ENCODE data around the genes COL7A1 and SLC25A20.

GRCh38 chr3:47280453-47281178 is 2.0 kb downstream of the KIF9 start:
- PRO-cap, result no peak

DNA sequence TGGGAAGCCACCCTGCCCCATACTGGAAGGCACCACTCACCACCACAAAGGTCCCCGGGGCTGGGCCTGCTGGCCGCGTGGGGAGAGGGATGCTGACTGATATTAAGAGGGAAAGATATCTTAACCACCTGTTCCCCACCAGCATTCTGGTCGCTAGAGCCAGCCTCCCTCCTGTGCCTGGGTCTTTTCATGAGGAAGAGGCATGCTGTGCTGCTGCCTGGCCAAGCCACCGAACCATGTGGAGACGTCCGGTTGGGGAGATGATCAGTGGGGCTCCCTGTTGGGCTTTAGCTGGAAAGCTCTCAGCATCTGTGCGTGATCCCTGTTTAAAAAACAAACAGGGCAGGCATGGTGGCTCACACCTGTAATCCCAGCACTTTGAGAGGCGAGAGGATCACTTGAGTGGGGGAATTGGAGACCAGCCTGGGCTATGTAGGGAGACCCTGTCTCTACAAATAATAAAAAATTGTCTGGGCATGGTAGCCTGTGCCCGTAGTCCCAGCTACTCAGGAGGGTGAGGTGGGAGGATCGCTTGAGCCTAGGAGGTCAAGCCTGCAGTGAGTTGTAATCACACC is 960 bp downstream of the KLHL18 start:
- PRO-cap, result unidirectional peak, minus-strand start at position 238 of the sequence

DNA sequence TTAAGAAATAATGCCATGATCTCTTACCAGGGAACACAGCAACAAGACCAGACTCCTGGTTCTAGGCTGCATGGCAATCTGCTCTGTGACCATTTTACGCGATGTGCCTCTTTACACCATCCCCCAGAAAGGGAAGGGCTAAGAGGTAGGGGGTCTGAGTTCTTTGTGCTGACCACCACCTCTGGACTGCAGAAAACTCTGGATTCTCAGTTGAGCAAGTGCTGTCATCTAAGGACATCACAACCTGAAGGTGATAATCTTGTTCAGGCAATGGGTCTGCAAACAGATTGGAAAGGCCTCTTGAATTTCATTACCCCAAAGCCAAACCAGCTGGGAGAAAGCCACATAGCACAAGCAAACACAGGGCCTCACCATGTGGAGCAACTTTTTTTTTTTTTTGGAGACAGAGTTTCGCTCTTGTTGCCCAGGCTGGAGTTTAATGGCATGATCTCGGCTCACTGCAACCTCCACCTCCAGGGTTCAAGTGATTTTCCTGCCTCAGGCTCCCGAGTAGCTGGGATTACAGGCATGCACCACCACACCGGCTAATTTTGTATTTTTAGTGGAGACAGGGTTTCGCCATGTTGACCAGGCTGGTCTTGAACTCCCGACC is 3.9 kb upstream of the CSPG5 start:
- PRO-cap, result no peak

DNA sequence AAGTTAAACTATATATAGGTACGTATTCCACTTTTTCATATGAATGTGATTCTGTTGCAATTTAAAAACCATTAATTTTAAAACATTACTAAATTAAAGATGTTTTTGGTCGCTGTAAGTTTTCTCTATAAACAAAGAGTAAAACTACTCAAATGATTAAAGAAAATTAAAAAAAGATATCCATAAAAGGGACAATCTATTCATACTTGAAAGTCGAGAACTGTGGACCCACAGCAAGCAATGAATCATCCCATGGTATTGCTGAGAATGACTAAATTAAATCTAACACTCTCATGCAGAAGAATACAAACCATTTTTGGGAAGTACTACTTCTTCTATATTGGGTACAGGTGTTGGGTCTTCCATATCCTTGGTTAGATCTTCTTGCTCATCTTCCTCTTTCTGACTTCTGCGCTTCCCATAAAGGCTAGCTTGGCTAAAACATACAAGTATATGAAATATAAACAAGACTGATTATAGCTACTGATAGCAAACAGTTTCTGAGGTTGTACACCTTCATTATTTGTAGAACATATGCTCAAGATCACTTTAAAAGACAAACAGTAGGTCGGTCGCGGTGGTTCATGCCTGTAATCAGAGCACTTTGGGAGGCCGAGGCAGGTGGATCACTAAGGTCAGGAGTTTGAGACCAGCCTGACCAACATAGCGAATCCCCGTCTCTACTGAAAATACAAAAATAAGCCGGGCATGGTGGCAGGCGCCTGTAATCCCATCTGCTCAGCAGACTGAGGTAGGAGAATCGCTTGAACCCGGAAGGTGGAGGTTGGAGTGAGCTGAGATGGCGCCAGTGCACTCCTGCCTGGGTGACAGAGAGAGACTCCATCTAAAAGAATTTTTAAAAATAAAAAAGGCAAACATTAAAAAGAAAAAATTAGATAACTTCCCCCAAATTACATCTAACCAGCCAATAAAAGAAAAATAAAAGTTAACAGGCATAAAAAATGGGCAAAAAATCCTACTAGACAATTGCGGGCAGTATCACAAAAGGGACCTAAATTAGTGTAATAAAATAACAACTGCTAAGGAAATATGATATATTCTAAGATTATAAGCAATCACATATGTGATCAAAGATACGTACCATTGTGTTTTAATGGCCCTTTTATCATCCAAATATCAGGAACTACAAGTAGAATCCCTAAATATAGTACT is 80.3 kb downstream of the SMARCC1 start:
- PRO-cap, result no peak

DNA sequence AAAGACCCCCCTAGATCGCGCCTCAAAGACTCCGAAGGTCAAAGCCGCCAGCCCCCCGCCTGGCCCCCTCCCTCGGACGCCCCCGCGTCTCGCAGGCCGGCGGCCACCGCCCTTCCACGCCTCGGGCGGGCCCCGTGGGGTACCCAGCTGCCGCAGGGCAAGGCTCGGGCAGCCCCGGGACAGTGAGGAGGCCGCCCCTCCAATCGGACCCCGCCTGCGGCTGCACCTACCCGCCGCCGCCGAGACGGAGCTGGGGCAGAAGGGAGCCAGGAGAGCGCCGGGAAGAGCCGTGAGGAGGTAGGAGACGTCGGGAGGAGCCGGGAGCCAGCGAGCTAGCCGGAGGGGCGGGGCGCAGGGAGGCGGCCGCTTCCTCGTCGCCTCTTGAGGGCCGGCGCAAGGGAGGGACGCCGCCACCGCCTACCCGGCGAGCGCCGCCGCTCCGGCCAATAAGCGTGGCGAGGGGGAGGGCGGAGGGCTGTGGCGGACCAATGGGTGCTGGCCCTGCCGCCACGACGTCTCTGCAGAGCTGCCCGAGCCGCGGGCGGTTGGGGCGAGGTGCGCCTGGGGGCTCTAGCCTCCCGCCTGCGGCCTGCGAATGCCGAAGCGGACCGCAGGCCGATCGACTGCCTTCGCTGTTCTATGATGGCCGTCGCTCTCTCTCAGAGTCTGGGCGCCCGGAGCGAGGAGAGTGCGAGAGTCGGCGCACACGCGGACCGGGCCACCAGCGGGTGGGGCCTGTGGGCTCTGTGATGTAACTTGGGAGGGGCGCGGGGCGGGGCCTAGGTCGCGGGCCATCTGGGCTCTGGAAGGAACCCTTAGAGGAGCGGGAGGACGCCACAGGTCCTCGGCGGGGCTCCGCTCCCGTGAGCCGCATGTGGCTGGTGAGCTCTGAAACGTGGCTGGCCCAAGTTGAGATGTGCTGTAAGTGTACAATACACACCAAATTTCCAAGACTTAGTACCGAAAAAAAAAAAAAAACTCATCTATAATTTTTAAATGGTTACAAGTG is 72.6 kb upstream of the MAP4 start:
- PRO-cap, result bidirectional peak, plus-strand start at position 258 of the sequence, minus-strand start at position 306 of the sequence; bidirectional peak, plus-strand start at position 818 of the sequence, minus-strand start at position 730 of the sequence

GRCh38 chr3:48398257-48399155 is 26.5 kb downstream of the FBXW12 start:
- PRO-cap, result unidirectional peak, minus-strand start at chr3:48398540

DNA sequence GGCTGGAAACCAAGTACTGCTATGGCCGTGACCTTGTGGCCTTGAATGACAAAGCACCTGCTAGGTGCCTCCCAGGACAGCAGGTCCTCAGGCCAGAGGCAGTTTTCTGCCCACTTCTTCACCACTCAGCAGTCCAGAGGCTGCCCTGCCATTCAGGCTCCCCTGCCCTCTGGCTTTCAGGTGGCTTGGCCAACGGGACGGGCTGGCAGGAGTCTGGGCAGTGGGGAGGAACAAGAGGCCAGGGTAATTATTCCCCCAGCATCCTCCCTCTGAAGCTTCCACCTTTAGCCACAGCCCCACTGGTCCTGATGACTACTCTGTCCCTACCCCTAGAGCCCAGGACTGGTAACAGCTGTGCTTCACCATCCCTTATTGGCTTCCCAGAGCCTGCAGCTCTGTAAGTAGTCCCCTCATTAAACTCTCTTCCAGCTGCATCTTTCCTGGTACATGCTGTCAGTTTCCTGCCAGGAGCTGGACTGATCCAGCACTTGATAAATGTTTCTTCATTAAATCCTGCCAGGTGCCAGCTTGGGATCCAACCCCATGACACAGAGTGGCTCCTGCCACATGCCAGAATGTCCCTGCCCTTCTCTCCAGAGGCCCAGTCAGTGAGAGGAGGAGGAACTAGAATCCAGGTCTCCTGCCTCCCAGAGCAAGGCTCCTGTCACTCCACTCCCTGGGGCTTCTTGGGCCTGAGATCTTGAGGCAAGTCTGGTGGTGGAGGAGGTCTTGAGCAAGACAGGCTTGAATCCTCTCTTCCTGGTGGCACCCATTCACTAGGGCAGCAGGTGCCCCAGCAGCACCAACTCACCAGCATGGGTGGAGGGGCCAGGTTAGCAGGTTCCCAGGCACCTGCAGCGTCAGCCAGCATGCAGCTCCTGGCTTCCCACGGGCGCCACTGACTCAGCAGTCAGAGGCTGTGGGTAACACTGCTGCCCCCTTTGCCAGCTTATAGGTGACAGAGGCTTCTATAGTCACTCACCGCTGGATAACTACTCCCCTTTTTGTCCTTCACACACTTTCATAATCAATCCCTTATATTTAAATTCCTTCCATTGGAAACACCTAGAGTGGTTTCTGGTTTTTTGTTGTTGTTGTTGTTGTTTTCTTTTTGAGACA is 27.5 kb downstream of the FBXW12 start:
- PRO-cap, result no peak

DNA sequence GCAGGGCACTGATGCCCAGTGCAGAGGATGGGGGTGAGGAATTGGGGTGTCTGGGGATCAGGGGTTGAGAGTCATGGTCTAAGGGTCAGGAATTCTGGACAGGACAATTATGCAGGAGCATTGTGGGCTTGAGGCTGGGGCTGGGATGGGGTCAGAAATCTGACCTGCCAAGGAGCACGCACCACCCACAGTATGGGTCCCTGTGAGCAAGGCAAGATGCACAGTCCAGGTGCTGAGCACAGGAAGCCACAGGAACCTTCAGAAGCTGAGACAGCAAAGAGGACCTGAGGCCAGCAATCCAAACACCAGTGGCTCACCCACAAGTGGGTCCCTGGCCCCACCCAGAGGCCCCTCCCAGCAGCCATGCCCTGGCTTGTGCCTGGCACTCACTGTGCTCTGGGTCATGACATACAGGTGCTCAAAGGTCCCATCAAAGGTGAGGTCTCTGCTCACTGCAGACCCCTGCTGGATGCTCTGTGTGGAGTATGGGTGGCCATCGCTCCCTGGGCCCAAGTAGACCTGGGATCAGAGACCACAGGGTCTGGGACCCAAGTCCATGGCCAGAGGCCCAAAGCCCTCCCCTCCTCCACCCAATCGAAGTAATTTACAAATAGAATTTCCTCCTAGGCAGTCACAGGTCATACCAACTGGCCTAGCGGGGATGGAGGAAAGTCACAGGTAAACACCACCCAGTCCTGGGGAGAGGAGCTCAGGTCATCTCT is 7.8 kb downstream of the PLXNB1 start:
- PRO-cap, result no peak

DNA sequence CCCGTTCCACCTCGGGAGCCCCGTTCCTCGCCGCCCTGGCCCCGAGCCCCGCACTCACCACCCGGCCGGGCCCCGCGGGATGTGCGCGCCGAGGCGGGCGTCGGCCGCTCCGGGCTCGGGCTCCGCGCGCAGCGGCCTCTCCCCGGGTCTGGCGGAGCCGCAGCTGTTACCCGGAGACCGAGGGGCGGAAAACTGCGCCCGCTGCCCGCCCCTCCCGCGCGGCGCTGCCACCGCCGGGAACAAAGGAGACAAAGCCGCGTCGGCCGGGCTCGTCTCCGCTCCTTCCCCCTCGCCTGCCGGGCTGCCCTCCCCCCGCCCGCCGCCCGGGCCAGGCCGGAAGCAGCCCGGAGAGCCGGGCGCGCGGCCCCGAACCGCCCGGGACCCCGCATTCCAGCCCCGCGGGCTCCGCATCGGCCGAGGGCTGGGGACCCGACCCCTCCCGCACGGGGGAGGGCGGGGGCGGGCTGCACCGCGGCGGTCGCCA is 649 bp downstream of the PLXNB1 start:
- PRO-cap, result bidirectional peak, plus-strand start at position 251 of the sequence, minus-strand start at position 150 of the sequence

DNA sequence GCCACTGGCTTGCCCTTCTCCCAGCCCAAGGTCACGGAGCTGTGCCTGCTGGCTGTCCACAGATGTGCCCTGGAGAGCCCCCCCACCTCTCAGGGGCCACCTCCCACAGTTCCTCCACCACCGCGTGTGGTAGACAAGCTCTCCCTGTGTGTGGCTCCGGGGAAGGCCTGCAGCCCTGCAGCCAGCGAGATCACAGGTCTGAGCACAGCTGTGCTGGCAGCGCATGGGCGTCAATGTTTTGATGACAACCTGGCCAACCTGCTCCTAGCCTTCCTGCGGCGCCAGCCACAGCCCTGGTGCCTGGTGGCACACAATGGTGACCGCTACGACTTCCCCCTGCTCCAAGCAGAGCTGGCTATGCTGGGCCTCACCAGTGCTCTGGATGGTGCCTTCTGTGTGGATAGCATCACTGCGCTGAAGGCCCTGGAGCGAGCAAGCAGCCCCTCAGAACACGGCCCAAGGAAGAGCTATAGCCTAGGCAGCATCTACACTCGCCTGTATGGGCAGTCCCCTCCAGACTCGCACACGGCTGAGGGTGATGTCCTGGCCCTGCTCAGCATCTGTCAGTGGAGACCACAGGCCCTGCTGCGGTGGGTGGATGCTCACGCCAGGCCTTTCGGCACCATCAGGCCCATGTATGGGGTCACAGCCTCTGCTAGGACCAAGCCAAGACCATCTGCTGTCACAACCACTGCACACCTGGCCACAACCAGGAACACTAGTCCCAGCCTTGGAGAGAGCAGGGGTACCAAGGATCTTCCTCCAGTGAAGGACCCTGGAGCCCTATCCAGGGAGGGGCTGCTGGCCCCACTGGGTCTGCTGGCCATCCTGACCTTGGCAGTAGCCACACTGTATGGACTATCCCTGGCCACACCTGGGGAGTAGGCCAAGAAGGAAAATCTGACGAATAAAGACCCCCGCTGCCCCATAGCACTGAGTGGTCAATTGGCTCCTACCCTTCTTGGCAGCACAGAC is 973 bp downstream of the TREX1 start:
- PRO-cap, result no peak

DNA sequence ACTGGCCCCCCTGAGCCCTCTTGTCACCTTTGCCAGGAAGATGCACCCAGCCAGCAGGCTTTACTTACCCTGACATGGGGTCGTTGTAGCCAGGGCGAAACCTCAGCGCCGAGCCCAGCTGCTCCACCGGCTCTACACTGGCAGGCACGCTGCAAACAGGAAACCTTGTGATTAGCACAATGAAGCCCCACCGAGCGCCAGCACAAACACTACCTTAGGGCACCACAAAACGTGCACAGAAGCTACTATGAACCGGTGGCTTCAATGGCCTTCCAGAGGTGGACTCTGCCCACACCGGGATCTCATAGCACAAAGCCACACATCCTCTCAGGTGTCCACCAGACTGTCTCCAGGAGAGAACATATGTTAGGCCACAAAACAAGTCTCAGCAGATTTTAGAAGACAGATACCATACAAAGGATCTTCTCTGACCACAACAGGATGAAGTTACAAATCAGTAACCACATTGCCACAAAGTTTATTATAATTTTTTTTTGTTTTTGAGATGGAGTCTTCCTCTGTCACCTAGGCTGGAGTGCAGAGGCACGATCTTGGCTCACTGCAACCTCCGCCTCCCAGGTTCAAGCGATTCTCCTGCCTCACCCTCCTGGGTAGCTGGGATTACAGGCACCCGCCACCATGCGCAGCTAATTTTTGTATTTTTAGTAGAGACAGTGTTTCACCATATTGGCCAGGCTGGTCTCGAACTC is 13.2 kb downstream of the TREX1 start:
- PRO-cap, result no peak

- PRO-cap, result no peak
Measured at GRCh38 chr3:48504950-48505203, 903 bp upstream of the SHISA5 start.

GRCh38 chr3:48594956-48596332 is at the start of gene COL7A1:
Gene COL7A1, minus strand, starts transcription at chr3:48595329.
- PRO-cap, result unidirectional peak, minus-strand start at chr3:48595299

DNA sequence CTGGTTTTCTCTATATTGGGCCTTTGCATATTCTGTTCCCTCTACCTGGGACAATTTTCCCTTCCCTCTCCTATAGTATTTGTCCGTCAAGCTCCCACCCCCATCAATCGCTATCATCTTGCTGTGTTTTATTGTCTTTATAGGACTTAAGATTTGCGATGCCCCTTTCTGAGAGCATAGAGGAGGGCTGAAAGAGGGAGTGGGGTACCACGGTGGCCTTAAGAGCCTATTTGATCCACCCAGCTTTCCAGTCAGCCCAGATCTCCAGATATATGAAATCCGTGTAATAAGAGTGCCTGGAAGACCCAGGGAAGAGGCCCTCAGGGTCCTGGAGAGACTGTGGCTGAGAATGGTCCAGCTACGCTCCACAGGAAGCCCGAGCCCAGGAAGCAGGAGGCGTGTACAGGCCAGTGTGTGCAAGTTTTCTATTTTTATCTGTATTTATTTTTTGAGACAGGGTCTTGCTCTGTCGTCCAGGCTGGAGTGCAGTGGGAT is 827 bp upstream of the NCKIPSD start:
- PRO-cap, result no peak

GRCh38 chr3:48692853-48693443 is 7.2 kb upstream of the NCKIPSD start:
- PRO-cap, result no peak

DNA sequence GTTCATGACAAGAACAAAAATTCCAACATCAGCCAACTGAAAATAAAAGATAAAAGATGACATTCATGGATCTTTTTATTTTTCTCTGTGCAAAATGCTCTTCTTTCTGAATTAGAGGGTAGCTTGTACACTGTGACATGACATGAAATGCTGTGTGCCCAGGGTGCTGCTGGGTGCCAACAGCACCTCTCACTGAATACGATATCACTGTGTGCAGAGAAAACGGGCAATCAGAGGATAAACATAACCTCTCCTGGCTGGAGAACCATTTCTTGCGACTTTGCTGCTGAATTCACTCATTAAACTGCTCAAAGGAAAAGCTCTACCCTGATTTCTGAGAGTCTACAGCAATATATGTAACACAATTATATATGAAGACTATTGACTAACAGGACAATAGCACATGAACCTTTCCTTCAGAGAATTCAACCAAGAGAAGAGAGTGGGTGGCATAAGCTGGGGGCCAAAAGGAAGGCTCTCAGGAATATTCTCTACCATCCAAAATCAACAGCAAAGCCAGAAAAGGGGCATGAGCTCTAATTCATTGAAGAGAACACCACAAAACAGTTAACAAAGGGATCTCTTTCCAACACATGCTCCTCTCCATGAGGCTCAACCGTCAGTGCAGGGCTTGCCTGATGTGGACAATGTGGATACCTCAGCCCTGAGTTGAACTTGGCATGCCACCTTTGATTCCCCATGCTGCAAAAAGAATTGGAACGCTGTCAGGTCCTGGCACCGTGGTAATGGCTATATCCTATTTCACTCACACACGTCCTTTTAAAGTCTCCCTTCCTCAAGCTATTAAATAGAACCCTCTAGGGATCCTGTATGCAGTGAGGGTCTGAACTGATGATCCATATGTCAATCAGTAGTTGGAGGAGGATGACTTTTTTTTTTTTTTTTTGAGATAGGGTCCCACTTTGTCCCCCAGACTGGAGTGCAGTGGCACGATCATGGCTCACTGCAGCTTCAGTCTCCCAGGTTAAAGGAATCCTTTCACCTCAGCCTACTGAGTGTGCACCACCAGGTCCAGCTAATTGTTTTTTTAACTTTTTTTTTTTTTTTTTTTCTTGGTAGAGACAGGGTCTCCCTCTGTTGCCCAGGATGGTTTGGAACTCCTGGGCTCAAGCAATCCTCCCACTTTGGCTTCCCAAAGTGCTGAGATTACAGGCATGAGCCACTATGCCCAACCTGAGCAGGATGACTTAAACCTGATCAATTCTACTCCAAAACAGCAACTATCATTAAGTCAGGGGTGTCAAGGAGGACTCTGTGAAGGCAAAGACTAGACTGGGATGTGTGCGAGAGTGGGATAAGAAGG is 30.7 kb upstream of the IP6K2 start:
- PRO-cap, result no peak

DNA sequence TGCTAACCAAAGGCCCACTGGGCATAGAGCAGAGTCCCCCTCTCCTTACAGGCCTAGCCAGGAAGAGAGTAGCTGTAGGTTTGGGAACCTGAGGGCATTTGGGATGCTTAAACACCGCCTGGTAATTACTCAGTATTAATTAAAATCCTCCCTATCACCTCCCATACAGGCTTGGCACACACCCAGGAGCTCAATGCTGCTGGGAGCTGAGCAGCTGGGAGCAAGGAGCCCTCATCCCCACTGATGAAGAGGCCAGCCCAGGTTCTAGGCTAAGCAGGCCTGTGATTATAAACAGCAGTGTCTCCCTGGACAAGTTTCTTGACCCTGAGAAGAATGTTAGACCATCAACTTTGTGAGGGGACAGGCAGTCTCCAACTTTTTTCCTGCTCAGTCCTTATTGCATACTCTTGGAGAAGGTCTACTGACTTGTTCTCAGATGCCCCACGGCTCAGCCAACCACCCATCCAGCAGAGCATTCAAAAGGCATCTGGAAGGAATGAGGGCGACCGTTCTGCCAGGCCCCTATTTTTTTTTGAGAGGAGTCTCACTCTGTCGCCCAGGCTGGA is 1.2 kb upstream of the PRKAR2A start:
- PRO-cap, result no peak

GRCh38 chr3:48898241-48899210 is at the start of gene SLC25A20:
Gene SLC25A20, minus strand, starts transcription at chr3:48898882.
- PRO-cap, result bidirectional peak, plus-strand start at chr3:48899010, minus-strand start at chr3:48898892

DNA sequence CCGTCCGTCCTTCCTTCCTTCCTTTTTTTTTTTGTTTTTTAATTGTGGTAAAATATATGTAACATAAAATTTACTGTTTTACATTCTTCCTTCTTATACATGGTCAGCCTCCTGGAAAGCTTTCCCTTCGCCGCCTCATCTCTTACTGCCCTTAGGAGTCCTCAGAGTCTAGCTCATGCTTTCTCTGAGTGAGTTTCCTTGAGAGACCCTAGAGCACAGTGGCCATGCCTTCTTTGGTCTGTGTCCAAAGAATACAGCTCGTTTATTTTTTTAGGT is 10.6 kb downstream of the ARIH2 start:
- PRO-cap, result no peak

- PRO-cap, result no peak
Measured at GRCh38 chr3:48952302-48952897, 33.8 kb downstream of the ARIH2 start.

Measured in gallbladder (tissue), 1 donor.